Bronchial epithelial cell (primary cell): ENCODE data around the genes PPT1, ZFP69B, KCNQ4 and CTPS1.

GRCh38 chr1:40042254-40042889 lies 1.8 kb downstream of the CAP1 start:
- RRBS, 2 experiments = 51% methylated on average over 2 of the region's 4 CpGs; no CpG with 5 or more reads in 1 of the 2 experiments

DNA sequence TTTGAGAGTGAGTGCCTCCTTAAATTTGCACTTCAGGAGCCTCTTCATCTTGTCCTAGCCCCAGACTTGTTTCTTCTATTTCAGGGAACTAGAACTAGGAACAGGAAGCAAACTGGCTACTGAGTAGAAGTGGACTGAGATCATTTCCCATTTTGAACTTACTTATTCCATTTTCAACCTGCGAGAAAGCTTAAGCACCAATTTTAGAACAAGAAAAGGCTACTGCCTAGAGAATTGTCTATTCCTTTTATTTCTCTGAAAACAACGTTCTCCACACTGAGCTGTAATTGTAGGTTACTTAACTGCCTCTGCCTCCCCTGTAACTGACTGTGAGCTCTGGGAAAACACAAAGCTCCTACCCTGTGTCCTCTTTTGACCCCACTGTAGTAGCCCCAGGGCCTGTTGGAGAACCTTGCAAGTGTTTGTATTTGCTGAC lies 2.5 kb downstream of the PPT1 start:
- RRBS, 2 experiments = no CpG with 5 or more reads among the region's 2 CpGs

DNA sequence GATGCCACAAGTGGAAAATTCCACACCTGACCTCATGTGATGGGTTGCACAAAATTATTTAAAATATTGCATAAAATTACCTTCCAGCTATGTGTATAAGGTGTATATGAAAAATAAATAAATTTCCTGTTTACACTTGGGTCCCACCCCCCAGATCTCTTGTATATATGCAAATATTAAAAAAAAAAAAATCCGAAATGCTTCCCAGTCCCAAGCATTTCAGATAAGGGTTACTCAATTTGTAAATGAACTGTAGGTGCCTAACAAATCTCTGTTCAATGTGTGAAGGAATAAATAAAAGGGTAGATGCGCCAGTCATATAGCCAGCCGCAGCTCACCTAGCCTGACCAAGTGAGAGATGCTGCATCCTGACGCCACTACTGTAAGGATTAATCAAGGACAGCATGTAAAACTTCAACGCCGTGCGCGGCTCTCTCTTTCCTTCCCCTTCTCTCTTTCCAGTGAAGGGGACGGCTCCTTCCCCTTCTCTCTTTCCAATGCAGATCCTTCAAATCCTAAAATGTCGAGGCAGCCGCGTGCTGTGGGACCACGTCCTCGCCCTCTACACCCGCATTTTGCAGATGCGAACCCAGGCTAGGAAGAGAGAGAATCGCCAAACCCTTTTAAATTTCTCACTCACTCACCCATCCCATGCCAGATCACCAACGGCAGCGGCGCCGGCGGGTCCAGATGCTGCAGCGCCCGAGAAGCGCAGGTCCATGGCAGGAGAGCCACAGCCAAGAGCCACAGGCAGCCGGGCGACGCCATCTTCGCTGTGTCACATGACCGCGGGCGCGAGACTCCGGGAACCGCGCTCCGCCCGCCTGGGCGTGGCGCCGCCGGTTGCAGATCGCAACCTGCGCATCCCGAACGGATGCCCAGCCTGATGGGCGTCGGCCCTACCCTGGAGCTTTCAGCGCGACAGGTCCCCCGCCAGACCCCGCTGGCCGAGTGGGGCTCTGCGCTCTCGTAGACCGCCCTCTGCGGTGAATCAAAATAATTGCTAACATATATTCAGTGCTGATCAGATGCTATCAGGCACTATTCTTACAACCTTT lies at the start of gene PPT1:
TSS of gene PPT1 (minus strand) at position 782 of the 1,058 bp plus-strand sequence.
- RRBS, 2 experiments = 1% methylated on average over 22 of the region's 57 CpGs

DNA sequence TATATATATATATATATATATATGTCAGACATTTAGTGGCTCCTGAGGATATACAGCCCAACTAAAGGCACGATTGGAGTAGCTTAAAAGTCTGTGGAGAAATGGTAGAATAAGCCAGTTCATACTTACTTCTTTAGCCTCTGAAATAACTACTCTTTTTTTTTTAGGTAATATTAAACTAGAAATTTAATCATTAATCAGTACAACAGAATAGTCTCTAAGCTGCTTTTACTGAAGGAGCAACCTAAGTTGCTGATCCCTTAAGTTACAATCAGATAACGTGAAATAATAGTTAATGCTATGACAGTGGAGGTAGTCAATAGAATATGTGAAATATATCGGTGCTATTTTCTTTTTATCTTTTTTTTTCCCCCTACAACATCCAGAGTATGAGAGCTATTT lies 15.5 kb downstream of the ZMPSTE24 start:
- RRBS, 2 experiments = no CpG with 5 or more reads among the region's 3 CpGs

GRCh38 chr1:40352159-40352511 lies 21.4 kb upstream of the SMAP2 start:
- RRBS, 2 experiments = no CpG with 5 or more reads among the region's 3 CpGs

GRCh38 chr1:40394472-40395184 lies 21.1 kb downstream of the SMAP2 start:
- RRBS, 2 experiments = no CpG with 5 or more reads among the region's 4 CpGs

- RRBS, 2 experiments = no CpG with 5 or more reads among the region's 5 CpGs
These were observed 33.5 kb upstream of the ZFP69B start for GRCh38 chr1:40416658-40417334.

DNA sequence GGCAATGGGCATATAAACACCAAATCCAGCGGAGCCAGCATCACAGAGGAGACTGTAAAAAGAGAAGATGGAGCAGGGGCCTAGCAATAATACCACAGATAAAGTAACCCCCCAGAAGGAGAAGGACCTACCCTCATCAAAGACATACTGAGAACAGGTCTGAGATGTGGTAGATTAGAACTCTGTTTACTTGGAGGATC lies 32.9 kb upstream of the ZFP69B start:
- RRBS, 2 experiments = no CpG with 5 or more reads among the region's 1 CpG

DNA sequence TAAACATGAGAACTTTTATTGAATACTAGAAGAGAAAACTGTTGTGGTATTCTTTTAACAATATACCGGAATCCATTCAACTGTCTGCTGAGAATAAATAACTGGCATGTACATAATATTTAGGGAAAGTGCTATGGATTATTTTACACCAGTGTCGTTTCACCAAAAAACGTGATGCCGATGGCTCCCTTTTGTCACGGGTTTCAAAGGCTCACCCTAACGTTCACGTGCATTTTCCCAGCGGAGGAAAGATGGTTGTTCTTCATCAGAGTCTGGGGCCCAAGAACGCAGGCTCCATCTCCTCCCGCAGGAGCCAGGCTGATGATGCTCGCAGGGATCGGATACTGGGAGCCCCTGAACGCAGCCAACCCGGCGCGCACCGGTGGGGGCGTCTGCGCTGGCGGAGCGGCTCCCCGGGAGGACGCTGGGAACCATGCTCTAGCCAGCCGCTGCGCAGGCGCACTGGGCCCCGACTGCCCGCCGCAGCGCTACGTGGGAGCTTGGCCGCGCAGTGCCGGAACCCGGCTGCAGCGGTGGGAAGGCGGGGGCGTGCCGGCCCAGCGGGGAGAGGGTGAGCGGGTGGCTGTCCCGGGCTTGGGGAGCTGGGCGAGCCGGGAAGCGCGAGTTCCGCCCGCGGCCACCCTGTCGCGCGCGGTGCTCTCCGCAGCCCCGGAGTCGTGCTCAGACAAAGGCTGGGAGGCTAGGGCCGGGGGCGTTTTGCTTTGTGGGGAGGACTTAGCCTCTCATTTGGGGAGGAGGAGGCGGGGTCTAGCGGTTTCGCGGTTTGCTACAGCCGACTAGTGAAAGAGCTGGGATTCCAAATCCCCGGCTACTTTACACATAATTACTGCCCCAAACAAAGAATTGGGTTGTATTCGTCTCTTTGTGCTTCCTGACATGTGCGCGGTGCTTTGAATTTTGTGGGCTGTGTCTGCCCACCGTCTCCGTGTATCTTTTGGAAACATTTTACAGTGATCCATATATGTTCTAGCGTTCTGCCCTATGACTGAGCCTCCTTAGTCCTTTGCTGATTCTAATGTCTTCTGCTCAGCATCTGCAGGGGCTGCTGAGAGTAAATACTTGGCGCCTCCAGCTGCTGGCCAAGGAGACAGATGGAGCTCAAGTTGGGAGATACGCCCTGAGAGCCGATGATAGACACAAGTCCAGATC lies at the start of gene ZFP69B:
TSS of gene ZFP69B (plus strand) at position 872 of the 1,170 bp plus-strand sequence.
- RRBS, 2 experiments = 1% methylated on average over 22 of the region's 73 CpGs

DNA sequence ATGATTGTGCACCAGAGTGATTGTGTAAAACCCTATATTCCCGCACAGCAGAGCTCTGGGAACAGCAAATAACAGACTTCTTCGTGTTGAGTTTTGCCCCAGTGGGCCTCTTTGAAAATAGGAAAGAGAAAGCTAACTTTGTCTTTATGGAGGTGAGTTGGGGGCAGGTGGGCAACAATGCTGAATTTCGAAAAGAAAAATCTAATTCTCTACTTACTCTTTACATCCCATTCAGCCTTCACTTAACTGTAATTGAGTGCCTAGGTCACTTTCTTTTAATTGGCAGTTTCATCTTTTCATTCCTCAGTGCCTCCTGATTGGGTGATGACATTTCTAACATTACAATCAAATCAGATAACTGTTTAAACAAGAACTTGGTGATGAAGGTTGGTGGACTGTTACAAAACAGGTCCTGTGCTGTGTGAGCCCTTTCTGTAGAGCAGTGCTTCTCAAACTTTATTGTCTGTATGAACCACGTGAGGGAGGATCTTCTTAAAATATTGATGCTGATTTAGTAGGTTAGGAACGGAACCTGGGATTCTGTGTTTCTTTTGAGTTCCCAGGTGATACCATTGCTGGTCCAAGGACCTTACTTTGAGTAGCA lies 40.2 kb upstream of the KCNQ4 start:
- RRBS, 2 experiments = no CpG with 5 or more reads among the region's 5 CpGs

DNA sequence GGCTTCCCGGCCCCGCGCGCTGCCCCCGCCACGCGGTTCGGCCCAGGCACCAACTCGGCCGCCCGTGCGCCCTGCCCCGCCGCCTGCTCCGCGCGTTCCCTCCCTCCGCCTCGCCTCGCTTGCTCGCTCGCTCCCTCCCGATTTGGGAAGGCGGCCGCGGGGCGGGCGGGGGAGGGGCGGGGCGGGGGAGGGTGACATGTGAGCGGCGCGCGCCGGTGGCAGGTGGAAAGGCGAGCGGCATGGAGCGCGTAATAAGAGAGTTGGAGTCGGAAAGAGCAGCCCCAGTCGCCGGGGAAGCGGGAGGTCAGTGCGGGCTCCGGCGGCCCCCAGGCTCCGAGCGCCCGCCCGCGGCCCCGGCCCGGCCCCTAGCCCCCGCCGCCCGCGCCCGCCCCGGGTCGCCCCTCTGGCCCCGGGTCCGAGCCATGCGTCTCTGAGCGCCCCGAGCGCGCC lies at the start of gene KCNQ4:
TSS of gene KCNQ4 (plus strand) at position 194 of the 450 bp plus-strand sequence.
- RRBS, 2 experiments = 1 to 2% methylated on average over 23 of the region's 67 CpGs

DNA sequence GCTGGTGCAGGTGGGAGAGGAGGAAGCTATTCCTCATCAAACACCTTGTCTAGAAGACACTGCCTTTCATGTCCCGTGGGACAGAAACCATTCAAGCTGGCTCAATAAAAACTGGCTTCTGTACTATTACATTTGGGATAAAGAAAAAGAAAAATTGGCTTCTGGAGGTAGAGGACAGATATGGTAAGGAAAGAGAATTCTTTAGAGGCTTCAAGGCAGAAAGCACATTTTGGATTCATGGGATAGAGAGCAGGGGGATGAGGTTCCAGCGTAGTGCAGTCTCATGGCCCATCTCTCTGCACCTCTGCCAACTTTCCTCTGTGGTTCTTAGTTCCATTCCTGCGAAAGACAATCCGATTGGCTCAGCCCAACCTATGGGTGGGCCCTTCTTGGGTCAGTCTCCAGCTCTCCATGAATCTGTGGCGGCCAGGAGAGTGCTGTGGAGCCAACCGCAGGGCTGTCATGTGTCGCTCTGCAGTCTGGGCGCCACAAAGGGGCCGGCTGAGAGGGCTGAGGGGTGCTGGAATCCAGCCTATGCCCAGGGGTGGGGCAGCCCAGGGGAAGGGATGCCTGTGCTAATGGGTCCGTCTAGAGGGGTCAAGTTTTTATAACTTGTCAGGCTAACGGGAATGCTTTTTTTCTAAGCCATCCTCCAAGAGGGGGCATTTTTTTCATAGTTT lies 23.1 kb downstream of the KCNQ4 start:
- RRBS, 2 experiments = no CpG with 5 or more reads among the region's 11 CpGs

DNA sequence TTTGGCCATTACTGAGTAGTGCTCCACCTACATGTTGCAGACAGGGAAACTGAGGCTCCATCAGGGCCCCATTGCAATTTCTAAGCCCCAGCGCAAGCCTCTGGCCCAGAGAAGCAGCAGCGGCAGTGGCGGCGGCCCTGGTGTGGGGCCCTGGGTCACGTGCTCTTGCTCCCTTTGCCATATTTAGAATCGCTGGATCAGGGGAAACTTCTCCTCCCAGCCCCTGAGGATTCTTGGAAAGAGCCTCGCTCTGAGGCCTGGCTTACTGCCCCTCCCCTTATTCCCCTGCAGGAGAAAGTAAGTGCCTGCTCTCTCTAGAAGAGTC lies 23.7 kb downstream of the KCNQ4 start:
- RRBS, 2 experiments = no CpG with 5 or more reads among the region's 7 CpGs

DNA sequence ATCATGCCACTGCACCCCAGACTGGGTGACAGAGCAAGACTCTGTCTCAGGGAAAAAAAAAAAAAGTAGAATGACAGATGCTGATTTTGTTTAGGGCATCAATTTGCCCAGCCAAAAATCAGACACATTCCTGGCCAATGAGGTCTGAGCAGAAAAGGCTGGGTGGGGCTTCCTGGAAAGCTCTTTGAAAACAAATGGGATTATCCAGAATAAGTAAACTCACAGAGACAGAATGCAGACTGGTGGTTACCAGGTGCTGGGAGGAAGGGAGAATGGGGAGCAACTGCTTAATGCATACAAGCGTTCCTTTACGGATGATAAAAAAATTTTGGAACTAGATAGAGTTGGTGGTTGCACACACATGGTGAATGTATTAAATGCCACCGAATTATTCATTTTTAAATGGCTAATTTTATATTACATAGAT lies 10.1 kb upstream of the CITED4 start:
- RRBS, 2 experiments = no CpG with 5 or more reads among the region's 3 CpGs

- RRBS, 2 experiments = no CpG with 5 or more reads among the region's 7 CpGs
These were observed 15.5 kb upstream of the CITED4 start for GRCh38 chr1:40877405-40878272.

DNA sequence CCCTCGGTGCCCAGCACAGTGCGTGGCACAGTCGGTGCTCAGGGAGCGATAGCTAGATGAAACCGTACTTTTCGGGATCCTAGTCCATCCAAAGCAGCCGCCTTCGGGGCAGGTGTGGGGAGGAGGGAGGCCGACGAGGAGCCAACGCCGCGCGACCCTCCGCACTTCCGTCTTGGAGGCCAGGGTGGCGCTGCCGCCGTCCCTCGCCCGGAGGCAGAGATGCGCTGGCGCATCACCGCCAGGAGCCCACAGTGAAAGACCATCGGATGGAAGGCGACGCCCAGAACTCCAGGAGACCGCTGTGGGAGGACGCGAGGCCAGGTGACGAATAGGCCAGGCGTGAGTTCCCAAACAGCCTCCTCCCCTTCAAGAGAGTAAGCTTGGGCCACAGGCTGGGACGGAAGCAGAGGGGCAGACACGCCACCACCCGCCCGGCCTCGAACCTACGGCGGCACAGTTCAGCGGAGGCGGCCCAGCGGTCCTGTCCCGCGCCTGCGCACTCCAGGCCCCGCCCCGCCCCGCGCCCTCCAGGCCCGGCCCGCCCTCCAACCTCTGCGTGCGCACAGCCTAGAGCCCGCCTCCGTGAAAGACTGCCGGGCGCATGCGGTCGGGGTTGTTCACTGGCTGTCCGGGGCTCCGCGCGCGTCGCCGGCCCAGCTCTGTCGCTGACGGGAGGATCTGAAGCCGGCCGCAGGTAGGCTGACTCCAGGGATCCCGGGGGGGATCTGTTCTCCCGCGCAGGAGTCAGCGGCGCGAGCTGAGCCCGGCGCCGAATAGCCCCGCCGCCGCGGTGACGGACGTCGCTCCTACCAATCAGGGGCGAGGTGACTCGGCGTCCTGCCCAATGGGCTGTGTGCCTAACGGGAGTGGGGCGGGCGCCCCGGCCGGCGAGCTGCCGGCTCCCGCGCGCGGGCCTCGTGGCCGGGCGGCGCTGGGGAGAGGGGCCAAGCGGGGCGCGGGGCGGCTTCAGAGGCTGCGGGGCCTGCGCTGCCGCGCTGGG lies at the start of gene CTPS1:
TSS of gene CTPS1 (plus strand) at position 561 of the 1,000 bp plus-strand sequence.
- RRBS, 2 experiments = 1 to 2% methylated on average over 26 to 42 of the region's 112 CpGs

DNA sequence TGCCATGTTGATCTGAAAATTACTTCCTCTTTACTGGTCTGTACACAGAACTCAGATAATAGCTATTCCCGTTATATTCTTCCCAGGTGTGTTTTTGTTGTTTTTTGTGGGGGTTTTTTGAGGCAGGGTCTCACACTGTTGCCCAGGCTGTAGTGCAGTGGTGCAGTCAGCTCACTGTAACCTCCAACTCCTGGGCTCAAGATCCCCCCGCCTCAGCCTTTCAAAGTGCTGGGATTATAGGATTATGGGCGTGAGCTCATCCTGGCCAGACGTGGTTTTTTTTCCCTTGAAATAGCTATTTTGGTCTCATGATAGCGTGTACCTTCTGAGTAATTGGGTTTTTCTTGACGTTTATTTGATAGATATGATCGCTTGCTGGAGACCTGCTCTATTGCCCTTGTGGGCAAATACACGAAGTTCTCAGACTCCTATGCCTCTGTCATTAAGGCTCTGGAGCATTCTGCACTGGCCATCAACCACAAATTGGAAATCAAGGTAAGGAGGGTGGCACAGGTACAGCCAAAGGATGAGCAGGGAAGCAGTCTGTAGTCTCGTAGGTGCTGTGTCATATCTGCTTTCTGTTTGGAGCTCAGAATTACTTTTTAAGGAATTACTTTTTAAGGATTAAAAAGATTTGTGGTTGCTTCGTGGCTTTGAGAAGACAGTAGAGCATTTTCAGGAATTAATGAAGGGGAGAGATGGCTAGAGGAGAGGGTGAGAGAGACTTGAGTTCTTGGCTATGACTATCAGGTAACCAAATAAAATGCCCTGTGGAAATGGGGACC lies 17.7 kb downstream of the CTPS1 start:
- RRBS, 2 experiments = no CpG with 5 or more reads among the region's 10 CpGs

DNA sequence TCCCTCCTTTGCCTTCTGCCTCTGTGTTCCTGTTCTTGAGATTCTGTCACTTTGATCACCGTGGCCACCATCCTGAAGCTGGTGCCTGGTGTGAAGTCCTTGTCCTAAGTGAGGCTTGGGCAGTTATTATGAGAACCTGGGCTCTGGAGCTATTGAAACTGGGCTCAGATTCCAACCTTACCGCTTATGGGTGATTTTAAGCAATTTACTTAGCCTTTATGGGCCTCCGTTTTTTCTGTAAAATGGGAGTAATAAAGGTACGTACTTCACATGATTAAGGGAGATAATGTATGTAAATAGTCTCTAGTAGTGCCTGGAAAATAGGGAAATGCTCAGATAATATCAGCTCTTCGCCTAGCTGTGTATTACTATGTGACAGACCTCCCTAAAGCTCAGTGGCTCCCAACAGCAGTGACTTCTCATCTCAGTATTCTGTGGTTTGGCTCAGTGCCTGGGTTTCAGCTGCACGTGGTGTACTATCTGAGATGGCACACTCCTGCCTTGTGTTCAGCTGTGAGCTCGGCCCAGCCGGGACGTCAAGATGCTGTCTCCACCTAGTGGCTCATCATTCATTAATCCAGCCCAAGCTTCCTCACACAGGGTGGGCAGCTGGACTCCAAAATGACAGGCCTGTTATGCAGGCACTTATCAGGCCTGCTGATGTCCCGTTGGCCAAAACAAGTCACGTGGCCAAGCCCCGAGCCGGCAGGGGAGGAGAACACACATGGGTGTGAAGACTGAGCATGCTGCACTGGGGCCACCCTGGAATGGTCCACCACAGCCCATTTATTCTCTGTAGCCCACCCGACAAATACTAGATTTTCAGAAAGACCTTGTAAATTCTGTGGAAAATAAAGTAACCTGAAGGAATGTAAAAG lies 17.9 kb downstream of the SLFNL1 start:
- RRBS, 2 experiments = no CpG with 5 or more reads among the region's 14 CpGs

- RRBS, 2 experiments = 72 to 92% methylated on average over 7 of the region's 27 CpGs
These were observed 1.4 kb downstream of the SLFNL1 start for GRCh38 chr1:41019767-41020940.

- RRBS, 2 experiments = no CpG with 5 or more reads among the region's 2 CpGs
These were observed 92.6 kb downstream of the SCMH1 start for GRCh38 chr1:41149439-41149890.